Right lobe of liver (tissue), 4 donors: ENCODE measurements around a stretch of chr9.

GRCh38 chr9:304443-305265 lies 90.0 kb downstream of the DOCK8 start:
- PRO-cap, 4 experiments, result no peak in any of the 4 experiments
- RAMPAGE, long total RNA, 2 experiments, result no peak in any of the 2 experiments

GRCh38 chr9:375357-375607 lies 129.2 kb upstream of the KANK1 start:
- PRO-cap, 4 experiments, result no peak in any of the 4 experiments
- RAMPAGE, long total RNA, 2 experiments, result no peak in any of the 2 experiments

GRCh38 chr9:517957-518883 lies 13.7 kb downstream of the KANK1 start:
- PRO-cap, 4 experiments, result no peak in any of the 4 experiments
- RAMPAGE, long total RNA, 2 experiments, result no peak in any of the 2 experiments

DNA sequence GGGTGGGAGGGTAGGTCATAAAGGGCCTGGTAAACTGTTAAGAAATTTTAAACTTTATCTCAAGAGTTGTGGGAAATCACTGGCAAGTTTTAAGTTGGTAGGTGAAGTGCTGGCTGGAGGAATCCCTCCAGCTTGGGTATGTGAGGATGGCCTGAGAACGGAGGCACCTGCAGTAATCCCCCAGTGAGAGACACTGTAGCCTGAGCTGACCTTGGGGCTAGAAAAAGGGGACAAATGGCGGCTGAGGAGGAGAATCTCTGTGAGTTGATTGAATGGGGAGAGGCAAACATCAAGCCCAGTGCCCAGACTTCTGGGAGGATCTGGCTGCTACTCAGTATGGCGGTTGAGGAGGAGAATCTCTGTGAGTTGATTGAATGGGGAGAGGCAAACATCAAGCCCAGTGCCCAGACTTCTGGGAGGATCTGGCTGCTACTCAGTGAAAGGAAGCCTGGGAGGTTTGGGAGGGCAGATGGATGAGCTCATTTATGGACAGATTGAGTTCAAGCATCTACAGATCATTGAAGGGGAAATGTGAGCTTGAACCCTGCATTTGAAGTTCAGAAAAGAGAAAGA lies 40.4 kb downstream of the KANK1 start:
- PRO-cap, 4 experiments, result no peak in any of the 4 experiments
- RAMPAGE, long total RNA, 2 experiments, result no peak in any of the 2 experiments

DNA sequence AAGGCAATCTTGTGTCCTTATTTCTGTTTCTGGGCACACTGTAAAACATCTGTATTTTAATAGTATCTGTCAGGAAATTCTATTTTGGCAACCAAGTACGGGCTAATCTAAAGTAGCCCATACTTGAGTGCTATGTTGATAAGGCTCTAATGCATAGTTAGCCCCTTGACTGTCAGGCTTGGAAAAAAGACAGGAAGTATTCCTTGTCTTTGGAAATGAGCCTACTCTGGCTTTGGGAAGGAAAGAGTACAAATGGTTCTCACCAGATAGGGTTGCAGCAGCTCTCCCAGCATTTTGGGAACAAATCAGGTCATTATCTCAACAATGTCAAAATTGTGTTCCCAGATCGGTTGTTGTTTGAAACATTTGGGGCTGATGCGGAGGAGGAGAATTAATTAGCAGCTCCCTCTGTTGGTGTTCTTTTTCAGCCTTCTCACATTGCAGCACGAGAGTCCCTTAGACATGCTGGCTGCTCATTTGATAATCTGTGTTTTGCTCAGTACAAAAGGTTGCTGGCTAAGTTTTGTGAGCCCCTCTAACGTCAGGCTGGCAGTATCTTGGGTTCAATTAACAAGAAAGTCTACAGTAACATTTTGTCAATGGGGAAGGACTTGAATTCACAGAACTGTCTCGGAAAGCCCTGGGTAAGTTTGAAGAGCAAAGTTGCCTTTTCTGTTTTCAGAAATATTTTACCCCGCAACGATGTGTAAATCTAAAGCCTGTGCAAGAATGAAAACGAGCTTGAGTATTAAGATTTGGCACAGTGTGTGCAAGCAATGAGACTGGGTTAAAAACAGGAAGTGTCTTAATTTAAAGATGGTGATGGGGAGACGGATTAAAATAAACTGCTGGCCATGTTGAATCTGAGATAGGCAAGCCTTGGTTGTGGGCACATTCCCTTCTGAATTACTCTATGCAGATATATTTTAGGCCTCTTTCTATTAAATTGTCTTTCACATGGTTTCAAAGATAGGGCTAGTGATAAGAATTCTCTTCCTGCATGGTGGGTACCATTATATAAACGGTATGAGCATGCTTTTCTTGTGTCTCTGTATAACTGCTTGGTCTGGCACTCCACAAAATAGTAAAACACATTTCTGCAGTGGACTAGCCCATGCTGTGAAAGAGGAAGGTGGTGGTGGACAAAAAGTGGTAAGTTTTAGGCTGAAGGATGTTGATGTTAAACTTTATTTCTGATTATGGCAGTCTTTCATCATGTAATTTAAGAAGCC lies 42.6 kb downstream of the KANK1 start:
- PRO-cap, 4 experiments, result peak in 1 of 4 experiments; most common plus-strand start position 438 of the sequence (in 1)
- RAMPAGE, long total RNA, 2 experiments, result no peak in any of the 2 experiments

DNA sequence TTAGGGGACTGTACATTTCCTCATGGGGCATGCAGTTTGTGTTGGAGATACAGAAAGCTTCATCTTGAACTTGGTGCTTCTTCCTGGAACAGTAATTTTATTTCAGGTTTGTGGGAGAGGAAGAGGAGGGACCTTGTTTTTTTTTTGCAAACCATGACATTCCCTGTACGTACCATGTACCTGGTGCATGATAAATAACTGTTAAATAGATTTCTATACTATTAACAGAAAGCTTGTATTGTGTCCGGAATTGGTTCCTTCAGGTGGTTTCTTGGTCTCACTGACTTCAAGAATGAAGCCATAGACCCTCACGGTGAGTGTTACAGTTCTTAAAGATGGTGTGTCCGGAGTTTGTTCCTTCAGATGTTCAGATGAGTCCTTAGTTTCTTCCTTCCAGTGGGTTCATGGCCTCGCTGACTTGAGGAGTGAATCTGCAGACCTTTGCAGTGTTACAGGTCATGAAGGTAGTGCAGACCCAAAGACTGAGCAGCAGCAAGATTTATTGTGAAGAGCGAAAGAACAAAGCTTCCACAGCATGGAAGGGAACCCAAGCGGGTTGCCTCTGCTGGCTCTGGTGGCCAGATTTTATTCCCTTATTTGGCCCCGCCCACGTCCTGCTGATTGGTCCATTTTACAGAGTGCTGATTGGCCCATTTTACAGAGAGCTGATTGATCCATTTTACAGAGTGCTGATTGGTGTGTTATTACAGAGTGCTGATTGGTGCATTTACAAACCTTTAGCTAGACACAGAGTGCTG lies 72.3 kb downstream of the KANK1 start:
- PRO-cap, 4 experiments, result no peak in any of the 4 experiments
- RAMPAGE, long total RNA, 2 experiments, result no peak in any of the 2 experiments

DNA sequence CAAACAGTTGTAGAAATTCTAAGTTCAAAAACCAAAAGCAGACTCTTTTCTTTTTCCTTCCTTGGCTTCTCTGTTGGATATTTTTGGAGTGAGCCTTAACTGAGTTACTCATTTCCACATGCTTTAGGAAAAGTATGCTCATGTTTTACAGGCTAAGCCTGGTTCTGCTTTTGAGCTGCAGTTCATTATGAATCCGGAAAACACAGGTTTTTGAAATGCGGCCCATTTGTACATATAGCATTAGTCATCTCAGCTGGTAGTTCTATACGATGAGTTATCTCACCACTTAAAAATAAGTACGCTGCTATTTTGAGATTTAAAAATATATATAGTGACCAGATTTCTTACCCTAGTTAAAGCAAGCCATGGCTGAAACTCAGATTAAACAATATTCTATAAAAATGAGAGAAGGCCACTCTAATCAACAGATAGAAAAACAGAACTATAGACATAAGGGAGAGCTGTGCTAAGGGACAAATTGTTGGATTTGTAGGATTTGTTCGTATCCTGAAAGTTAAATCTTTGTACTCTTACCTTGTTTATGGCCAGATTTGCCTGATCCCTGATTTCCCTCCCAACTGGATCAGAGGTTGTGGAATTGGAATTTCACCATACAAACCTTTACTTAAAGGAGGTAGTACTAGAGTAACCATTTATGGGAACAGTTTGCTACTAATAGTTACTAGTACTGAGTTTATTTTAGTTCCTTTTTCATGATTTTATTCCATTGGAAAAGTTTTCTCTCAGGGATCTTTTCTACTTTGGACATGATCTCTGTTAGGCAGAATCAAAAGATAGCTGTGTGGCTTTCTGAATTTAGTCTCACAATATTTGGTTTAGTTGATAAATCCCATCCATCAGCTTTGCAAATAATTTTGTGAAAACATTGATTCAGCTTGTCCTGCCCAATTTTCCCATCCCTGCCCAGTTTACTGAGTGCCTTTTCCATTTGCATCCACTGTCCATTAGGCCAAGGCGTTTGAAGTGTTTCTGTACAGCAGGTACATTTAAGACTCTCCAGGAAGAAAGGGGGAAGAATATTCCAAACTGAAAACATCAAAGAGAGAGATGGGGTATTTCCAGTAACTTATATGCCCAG lies 156.2 kb upstream of the DMRT1 start:
- PRO-cap, 4 experiments, result peak in 4 of 4 experiments; most common plus-strand start position 652 of the sequence (in 1); most common minus-strand start position 580 of the sequence (in 4)
- RAMPAGE, long total RNA, 2 experiments, result no peak in any of the 2 experiments

DNA sequence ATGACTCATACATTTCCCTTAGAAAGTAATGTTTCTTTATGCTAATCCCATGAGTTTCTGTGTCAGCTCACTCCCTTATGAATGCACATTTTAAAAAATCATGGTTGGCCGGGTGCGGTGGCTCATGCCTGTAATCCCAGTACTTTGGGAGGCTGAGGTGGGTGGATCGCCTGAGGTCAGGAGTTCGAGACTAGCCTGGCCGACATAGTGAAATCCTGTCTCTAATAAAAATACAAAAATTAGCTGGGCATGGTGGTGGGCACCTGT lies 89.2 kb upstream of the DMRT1 start:
- PRO-cap, 4 experiments, result no peak in any of the 4 experiments
- RAMPAGE, long total RNA, 2 experiments, result no peak in any of the 2 experiments

DNA sequence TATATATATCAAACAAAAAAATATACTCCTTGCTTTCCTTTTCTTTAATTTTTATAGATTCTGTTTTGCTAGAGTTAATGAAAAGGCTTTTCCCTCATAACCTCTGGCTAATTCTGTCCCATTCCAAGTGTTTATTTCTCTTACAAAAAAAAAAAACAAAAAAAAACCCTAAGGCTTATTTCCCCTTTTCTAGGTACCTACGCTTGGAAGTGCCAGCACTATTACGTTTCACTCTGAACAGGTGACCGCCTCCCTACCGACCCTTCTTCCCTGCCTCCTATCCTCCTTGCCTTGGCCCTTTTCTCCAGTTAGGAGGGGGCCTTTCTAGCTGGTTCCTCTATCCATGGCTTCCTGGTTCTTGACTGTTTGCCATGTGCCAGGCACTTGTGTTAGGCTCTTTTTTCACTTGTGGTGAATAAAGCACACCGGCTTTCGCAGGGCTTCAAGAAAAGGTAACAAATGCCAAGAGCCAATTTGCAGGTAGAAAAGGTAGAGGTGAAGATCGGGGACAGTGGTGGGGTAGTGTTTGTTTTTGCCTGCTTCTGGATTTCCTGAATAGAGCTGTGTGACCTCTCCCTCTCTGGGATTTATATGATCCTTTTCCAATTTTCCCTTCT lies 23.3 kb upstream of the DMRT1 start:
- PRO-cap, 4 experiments, result no peak in any of the 4 experiments
- RAMPAGE, long total RNA, 2 experiments, result no peak in any of the 2 experiments

DNA sequence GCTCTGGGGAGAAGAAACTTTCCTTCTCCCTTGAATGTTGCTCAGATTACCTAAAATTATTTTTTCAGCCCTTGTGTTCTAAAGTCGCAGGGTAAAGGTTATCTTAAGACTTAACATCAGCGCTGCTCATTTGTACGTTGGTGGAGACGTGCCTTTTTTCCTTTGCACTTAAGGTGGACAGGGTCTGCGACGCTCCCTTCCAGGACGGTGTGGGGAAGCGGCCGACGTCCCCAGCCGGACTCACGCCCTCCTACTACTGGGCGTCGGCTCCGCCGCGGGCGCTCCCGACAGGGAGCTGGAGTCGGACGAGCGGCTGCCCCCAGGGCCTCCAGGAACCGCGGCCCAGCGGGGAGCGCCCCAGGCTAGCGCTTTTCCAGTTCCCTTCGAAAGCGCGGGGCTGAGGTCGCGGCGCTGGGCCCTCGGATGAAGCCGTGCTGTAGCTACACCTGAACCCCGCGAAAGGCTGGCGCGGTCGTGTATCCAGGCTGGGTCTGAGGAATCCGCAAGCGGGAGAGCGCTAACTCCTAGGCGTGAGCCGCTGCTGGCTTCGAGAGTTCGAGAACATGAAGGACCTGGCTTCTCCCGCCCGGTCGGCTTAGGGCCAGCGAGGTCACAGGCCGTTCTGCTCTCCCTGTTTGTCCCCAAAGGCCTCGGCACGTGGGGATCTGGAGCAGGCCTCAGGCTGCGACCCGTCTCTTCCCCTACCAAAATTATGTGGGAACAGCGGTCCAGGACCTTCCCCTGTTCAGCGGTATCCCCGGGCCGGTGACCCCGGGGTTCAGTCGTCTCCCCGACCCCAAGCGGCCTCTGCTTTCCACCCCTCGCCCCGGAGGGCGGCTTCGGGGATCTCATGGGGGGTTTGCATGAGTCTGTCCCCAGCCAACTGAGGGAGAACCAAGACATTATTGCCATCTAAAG lies 3.8 kb upstream of the DMRT3 start:
- PRO-cap, 4 experiments, result no peak in any of the 4 experiments
- RAMPAGE, long total RNA, 2 experiments, result no peak in any of the 2 experiments

- PRO-cap, 4 experiments, result no peak in any of the 4 experiments
- RAMPAGE, long total RNA, 2 experiments, result no peak in any of the 2 experiments
Measured at GRCh38 chr9:1047503-1047823, 2.7 kb upstream of the DMRT2 start.

GRCh38 chr9:1939496-1939712 lies 75.7 kb upstream of the SMARCA2 start:
- PRO-cap, 4 experiments, result no peak in any of the 4 experiments
- RAMPAGE, long total RNA, 2 experiments, result no peak in any of the 2 experiments

DNA sequence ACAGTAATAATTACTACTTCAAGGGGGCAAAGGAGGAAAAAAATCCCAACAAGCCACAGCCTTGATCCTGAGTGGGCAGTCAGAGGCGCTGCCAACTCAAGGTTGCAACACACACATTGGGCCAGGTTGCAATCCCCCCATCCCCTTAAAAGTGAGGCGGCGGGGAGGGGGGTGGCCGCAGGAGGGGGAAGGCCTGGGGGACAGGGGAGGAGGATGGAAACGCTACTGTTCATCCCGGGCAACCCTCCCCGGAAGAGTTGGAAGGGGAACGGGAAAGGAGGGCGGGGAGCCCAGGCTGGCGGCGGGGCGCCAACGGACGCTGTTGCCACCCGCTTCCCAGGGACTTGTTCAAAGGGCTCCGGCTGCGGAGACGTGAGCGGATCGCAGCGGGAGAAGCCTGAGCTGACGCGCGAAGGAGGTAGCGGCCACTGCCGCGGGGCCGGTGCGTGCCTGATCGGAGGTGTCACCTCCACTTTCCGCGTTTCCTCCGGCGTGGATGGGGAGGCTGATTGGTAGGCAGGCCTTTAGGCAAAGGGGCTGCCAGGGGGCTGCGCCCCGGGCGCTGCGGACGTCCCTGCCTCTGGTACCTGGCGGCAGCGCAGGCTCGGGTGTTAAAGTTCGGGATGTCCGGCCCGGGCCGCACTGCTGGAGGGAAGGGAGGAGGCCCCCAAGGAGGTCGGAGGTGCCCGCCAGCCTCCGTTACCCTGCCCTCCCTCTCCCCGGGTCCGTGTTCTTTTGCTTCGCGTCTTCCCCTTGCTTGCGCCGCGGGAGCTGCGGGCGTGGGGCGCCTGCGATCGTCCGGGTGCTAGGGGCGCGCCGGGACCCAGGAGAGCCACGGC lies 774 bp downstream of the SMARCA2 start:
- PRO-cap, 4 experiments, result peak in 4 of 4 experiments; most common plus-strand start position 274 of the sequence (in 3); most common minus-strand start position 250 of the sequence (in 3)
- RAMPAGE, long total RNA, 2 experiments, result start-site peak on the plus strand in 2 of 2 experiments, centred at positions 319 to 320 of the sequence, 22 to 44 reads per replicate

DNA sequence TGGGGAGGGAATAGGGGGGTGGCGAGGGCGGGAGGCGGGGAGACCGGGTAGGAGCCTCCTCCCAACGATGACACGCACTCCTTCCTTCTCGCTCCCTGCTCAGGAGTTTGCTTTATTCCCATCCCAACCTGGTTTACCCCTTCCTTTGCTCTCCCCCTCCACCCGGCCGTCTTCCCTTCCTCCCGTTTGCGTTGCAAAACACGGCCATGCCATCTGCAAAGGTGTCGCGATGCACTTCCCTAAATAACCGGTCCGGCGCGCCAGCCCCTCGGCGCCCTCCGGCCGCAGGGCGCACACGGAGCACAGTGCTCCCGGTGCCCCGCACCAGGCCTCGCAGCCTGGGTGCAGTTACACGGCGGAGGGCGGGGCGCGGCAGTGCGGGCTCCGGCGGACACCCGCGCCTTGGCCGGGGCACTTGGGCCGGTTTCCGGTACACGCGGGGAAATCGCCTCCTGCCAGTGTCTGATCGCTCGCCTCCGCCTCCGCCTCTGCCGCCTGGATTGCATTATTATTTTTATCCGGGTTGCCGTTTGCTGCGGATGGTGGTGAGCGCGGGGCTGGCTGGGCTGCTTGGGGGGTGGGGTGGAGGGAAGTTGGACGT lies 1.6 kb downstream of the SMARCA2 start:
- PRO-cap, 4 experiments, result peak in 4 of 4 experiments; most common plus-strand start position 50 of the sequence (in 4); most common minus-strand start position 344 of the sequence (in 3)
- RAMPAGE, long total RNA, 2 experiments, result start-site peak on the plus strand in 2 of 2 experiments, centred at positions 412 to 522 of the sequence, 19 to 57 reads per replicate

GRCh38 chr9:2018104-2018761 lies 3.1 kb downstream of the SMARCA2 start:
- PRO-cap, 4 experiments, result peak in 2 of 4 experiments; most common plus-strand start chr9:2018375 (in 1); most common minus-strand start chr9:2018234 (in 2)
- RAMPAGE, long total RNA, 2 experiments, result no peak in any of the 2 experiments

- PRO-cap, 4 experiments, result no peak in any of the 4 experiments
- RAMPAGE, long total RNA, 2 experiments, result no peak in any of the 2 experiments
Measured at GRCh38 chr9:2107938-2108617, 92.9 kb downstream of the SMARCA2 start.

GRCh38 chr9:2123527-2124031 lies 108.4 kb downstream of the SMARCA2 start:
- PRO-cap, 4 experiments, result no peak in any of the 4 experiments
- RAMPAGE, long total RNA, 2 experiments, result start-site peak on the plus strand in 1 of 2 experiments, at chr9:2123720-2123781 at its widest, 31 reads per replicate

- PRO-cap, 4 experiments, result no peak in any of the 4 experiments
- RAMPAGE, long total RNA, 2 experiments, result no peak in any of the 2 experiments
Measured at GRCh38 chr9:2267130-2267790, 252.1 kb downstream of the SMARCA2 start.

GRCh38 chr9:2289357-2289740 lies 274.2 kb downstream of the SMARCA2 start:
- PRO-cap, 4 experiments, result no peak in any of the 4 experiments
- RAMPAGE, long total RNA, 2 experiments, result no peak in any of the 2 experiments

DNA sequence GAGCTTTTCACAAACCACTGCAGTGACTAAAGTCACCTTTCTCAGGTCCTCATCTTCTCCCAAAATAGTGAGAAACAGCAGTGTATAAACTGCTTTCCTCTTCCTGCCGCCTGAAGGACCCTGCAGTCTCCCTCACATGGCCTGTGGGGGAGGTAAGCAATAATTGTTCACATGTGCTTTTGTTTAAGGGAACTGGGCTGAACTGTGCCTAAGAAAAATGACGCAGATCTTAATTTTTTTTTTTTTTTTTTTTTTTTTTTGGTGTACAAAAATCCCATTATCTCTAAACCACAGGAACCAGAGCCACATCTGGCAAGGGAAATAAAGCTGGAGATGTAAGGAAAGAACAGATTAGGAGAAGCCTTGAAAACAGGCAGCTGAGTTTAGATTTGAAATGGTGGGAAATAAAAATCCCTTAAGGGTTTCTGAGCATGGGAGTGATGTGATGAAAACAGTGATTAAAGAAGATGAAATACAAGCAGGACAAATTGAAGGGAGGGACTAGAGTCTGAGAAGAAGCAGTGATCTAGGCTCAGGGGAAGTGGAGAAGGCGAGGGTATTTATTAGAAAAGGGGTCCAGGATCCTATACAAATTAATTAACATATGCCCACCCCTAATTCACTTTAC lies 131.6 kb upstream of the VLDLR start:
- PRO-cap, 4 experiments, result no peak in any of the 4 experiments
- RAMPAGE, long total RNA, 2 experiments, result no peak in any of the 2 experiments